Parietal lobe (tissue), 2 donors: ENCODE results near the genes POTEG, OR4M1, APEX1, RNASE4, EDDM3B, SLC39A2, SUPT16H and TOX4.

- RAMPAGE, long total RNA = no peak
These were observed at the start of gene POTEG for GRCh38 chr14:19434082-19434581. TSS of gene POTEG (minus strand) at chr14:19434341.

DNA sequence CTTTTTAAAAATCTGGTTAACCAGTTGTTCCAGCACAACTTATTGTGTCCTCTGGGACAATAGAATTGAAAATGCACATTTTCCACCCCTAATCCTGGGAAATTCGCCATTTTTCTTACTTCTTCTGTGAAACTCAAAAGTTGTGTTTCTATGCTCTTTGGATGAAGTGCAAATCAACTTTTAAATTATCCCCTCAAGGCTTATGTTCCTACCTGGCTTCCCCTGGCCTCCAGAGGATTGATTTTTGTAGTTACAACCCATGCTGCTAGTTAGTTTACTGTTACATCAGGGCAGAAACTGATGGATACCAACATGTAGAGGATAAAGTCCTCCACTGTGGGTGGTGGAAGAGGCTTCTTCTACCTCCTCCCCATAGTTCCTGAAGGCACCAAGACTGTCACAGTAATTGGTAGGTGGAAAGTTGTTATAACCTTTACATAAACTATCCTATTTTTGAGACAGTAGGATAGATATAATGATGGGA lies at the start of gene OR4M1:
Gene OR4M1, plus strand, starts transcription at position 320 of the 484 bp plus-strand sequence.
- RAMPAGE, long total RNA = no peak

- RAMPAGE, long total RNA = no peak
These were observed 6.0 kb upstream of the TEP1 start for GRCh38 chr14:20419267-20419772.

DNA sequence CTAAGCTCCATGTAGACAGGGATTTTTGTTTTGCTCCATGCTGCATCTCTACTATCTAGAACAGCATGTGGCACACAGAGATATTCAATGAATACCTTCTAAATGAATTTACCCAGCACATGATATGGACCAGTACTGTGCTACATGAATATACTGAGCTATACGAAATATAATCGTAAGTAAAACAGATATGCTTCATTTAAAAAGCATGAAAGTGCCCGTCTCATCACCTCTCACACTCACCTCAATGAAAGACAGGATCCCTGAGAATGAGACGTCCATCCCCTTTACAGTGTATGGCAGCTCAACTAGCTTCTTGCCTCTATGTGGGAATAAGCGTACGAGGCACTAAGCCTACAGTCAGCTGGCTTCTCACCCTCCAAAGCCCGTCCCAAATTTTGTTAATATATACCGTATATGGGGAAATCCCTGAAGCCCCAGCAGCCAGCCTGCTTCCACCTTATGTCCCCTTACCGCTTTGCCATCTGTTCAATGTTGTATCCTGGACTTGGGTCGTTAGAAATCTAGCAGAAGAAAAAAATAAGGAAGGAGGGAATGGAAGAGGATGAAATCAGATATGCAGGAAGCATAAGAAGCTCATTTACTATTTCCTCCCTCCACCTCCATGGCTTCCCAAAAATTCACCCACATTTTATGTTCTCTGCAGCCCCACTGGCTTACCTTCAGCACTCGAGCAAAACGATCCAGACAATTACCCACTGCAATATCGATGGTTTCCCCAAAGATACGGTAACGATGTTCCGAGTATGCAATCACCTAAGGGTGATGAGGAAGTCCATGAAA lies 5.9 kb downstream of the OSGEP start:
- RAMPAGE, long total RNA = no peak

GRCh38 chr14:20455127-20455990 lies at the start of gene APEX1:
TSS of gene APEX1 (plus strand) at chr14:20455226.
- RAMPAGE, long total RNA = start-site peak on the plus strand at chr14:20455223-20455270, 470 and 60 reads in 2 replicates

DNA sequence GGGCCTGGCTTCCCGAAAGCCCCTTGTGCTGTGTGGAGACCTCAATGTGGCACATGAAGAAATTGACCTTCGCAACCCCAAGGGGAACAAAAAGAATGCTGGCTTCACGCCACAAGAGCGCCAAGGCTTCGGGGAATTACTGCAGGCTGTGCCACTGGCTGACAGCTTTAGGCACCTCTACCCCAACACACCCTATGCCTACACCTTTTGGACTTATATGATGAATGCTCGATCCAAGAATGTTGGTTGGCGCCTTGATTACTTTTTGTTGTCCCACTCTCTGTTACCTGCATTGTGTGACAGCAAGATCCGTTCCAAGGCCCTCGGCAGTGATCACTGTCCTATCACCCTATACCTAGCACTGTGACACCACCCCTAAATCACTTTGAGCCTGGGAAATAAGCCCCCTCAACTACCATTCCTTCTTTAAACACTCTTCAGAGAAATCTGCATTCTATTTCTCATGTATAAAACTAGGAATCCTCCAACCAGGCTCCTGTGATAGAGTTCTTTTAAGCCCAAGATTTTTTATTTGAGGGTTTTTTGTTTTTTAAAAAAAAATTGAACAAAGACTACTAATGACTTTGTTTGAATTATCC lies 2.2 kb downstream of the APEX1 start:
- RAMPAGE, long total RNA = no peak

- RAMPAGE, long total RNA = no peak
These were observed at the start of gene RNASE4 for GRCh38 chr14:20684051-20685041. TSS of gene RNASE4 (plus strand) at chr14:20684560.

DNA sequence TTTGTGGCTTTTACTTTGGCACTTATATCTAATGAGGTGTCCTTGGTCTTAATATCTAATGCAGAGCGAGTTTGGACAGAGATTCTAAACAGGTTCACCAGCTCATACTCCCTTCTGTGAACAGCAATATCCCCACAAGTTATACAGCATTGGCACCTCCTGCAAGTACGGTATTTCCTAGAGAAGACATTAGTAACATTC lies 2.3 kb downstream of the ANG start:
- RAMPAGE, long total RNA = no peak

DNA sequence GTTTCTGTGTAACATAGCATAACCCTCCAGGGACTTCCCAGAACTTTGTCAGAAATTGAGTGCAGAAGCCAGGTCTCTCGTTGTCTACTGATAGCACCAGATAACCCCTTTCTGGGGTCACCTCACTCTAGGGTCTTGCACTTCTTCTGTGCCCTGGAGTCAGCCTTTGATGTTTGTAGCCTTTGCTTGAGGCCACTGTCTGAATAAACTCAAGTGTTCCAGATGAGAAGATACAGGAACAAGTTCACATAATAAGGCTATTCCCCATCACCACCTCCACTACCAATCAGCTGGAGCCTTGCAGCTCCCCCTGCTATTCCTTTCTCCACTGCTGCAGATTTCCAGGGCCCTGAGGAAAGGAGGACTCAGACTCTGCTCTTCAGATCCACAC lies at the start of gene EDDM3B:
Gene EDDM3B, plus strand, starts transcription at position 336 of the 391 bp plus-strand sequence.
- RAMPAGE, long total RNA = no peak

DNA sequence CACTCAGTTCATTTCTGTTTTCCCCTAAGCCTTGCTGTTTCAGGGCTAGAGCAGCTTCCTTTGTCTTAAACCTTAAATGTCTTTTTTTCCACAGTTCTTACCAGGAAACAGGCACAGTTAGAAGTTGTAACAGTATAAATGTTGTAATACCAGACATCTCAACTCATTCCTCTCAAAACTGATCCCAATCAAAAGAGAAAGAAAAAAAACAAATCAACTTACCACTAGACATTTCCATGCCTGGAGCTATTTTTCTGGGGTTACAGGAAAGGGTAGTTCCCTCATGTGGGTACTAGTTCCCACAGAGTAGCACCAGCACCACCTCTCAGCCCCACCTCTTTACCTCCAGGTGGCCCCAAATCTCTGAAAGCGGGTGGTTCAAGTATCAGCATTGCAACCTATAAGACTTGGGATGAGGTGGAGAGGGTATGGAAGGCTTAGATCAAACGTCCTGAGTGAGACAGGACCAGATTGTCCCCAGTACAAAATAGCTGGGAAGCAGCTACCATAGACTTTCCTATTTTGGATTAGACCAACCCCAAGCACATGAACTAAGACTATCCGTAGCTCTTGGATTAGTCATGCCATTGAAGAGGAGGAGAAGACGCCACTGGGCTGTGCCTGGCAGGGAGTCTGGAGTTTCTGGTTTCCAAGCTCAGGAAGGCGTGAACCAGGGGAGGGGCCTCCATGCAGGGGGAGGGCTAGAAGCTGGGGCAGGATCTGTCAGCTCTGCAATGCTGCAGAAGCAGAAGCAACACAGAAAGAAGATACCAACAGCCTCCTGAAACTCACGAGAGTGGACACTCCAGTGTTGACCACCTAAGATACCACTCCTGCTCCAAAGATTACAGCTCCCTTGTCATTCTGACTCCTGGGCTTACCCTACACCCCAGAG lies at the start of gene SLC39A2:
Gene SLC39A2, plus strand, starts transcription at position 742 of the 895 bp plus-strand sequence.
- RAMPAGE, long total RNA = no peak

DNA sequence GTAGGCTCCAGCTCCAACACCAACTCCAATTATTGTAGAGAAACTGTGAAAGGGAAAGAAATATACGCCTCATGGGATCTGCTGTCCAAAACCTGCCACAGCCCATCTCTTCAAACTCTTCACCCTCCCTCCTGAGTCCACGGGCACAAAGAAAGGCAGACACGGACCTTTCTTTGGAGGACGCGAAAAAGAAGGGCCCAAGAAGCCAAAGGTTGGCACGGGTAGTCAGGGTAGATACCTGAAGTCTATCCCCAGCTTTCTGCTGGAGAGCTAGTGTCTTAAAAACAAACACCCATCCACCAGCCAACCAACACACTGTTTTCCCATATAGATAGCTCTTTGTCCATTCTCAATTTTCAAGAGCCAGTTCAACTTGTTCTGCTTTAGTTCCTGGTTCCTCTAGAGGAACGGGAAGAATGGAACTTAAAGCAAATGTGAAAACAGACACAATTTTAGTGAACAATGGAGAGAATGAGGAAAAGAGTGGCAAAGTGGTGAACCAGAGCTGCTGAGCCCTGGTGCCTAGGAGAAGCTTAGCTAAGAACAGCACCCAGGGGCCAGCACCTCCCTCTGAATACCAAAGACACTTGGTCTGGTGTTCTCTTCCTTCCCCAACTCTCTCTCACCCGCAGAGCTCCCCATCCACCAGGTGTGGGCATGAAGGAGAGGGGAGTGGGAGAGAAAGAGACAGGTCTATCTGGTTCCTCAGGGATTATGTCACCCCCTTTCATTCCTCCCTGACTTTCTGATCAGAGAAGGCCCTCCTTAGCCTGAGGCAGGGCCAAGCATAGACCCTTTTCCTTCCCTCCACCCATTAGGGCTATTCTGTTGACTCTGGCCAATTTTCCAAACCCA lies 3.8 kb downstream of the NDRG2 start:
- RAMPAGE, long total RNA = no peak

DNA sequence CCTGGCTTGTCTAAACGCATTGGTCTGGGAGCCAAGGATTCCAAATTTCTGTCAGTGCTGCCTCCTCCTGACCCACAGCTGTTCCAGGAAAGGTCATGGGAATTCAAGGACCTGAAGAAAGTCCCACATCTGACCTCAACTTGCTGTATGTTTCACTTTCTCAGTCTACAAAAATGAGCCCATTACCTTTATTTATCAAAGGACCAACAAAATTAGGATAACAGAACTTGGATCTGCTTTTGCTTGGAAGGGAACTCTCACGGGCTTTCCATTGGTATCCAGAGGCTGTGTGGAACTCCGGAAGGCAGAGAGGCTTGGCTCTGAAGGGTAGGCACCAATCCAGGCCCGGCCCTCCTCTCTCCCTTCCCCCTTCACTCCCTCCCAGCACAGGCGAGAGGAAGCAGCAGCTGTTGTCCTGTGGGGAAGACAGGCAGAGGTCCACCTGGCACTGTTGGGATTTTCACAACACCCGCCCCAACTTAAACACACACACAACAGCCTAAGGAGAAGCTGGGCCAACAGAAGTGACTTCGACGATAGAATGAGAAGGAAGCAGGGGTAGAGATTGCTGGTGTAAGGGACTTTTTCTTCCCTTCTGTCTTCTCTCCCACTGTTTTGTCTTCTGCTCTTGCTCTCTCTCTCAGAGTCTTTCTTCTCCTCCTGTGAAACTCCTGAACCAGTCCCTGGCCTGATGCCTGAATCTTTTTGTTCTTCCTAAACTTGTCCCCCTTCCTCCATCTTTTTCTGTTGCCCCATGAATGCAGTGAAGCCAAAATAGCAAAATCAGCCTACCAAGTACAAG lies 3.2 kb upstream of the RNASE7 start:
- RAMPAGE, long total RNA = no peak

- RAMPAGE, long total RNA = no peak
These were observed 3.7 kb downstream of the TMEM253 start for GRCh38 chr14:21104452-21105171.

DNA sequence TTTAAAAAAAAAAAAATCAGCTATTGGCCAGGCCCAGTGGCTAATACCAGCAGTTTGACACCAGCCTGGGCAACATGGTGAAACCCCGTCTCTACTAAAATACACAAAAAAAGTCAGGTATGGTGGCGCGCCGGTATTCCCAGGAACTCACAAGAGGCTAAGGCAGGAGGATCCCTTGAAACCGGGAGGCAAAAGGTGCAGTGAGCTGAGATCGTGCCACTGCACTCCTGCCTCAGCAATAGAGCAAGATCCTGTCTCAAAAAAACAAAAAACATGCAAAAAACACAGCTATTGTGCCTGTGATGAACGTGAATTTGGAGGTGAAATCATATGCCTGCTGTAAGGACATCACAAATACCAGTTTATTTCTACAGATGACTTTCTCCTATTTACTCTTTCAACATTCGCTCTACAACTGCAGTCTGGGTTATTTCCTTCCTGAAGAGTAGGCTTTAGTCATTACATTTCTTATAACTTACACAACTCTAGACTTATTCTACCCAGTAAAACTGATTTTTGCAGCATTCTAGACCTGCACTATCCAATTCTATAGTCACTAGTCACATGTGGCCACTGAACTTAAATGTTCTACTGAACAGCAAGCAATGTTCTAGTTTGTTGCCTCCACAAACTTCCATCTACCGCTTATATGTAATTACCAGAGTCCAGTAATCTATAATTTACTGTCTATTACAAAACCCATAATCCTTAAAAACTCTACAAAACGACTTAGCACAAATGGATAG lies 48.2 kb downstream of the HNRNPC start:
- RAMPAGE, long total RNA = no peak

GRCh38 chr14:21269622-21269990 lies 364 bp upstream of the HNRNPC start:
- RAMPAGE, long total RNA = no peak

GRCh38 chr14:21383010-21384139 lies at the start of gene SUPT16H:
TSS of gene SUPT16H (minus strand) at chr14:21384019.
- RAMPAGE, long total RNA = start-site peak on the minus strand at chr14:21383940-21384015, 454 and 184 reads in 2 replicates

DNA sequence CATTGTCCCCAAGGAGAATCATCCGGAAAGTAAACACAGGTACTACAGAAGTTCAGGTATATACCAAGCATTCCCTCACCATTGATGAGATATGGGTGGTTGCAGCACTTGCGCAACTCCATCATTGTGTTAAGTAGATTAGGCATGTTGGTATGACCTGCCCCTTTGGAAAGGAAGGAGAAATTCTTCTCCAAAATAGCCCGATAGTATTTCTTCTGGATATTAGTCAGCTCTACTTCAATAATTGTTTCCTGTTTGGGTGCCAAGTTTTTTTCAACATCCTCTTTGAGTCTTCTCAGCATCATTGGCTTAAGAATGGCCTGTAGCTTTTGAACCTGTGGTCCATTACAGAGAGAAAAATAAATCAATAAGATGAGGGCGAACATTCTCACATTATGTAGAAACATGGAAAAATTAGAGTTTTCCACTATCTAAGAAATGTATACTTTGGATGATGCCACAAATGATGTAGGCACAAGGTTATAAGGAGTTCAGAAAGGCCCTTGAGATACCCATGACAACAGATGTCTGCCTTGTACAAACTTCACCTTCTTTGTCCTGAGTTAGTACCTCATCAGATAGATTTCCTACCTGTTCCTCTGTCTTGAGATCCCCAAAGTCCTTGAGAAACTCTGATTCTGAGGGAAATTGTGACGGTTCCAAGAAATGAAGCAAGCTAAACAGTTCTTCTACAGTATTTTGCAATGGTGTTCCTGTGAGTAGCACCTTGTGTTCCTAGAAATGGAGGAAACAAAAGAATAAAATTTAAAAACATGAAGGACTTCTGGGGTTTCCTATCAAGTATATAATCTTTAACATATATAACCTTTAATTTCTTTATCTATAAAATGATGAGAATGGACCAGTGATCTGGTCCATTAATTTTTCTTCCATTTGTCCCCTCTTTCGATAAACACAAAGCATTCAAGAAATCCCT lies 21.6 kb upstream of the SUPT16H start:
- RAMPAGE, long total RNA = no peak

GRCh38 chr14:21477140-21478022 lies at the start of gene TOX4:
TSS of gene TOX4 (plus strand) at chr14:21477195.
- RAMPAGE, long total RNA = no peak

GRCh38 chr14:21511402-21511779 lies 251 bp upstream of the METTL3 start:
- RAMPAGE, long total RNA = no peak

DNA sequence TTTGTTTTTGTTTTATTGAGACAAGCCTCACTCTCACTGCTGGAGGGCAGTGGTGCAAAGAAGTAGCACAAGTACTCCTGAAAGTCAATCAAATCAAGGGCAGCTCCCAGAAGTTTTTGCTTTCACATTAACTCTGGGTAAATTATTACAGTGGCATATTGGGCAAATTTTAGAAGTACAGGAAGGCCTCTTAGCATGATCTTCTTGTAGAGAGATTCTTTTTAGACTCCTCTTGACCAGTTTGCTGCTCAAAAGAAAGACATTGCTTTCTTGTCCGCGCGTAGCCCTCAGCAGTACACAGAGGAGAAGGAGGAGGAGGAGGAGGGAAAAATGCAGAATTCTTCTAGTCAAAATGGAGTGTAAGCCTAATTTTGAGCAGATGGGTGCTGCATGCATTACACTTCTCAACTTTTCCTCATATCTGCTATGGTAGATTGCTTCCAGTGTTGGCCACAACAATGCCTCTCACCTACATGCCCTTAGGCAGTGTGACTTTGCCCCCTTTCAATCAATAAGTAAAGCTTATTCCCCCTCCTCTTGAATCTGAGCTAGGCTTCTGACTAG lies 3.0 kb upstream of the METTL3 start:
- RAMPAGE, long total RNA = no peak